CMK (cell line): ENCODE results near the gene HLA-F.

DNA sequence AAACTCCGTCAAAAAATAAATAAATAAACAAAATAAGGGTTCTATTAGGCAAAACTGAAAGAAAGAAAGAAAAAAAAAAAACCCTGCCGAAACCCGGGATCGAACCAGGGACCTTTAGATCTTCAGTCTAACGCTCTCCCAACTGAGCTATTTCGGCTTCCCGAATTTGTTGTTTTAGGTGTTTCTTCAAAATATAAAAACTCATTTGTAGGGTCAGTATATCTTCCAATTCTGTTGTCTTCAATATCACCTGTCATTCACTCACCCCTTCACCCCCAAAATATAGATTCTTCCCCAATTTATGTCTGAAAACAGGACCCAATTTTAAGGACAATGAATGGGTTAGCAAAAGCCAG lies 133.2 kb downstream of the TRIM27 start:
- RRBS: no CpG with 5 or more reads among the region's 7 CpGs

GRCh38 chr6:28823171-28823567 lies 100.6 kb downstream of the TRIM27 start:
- RRBS: no CpG with 5 or more reads among the region's 9 CpGs

DNA sequence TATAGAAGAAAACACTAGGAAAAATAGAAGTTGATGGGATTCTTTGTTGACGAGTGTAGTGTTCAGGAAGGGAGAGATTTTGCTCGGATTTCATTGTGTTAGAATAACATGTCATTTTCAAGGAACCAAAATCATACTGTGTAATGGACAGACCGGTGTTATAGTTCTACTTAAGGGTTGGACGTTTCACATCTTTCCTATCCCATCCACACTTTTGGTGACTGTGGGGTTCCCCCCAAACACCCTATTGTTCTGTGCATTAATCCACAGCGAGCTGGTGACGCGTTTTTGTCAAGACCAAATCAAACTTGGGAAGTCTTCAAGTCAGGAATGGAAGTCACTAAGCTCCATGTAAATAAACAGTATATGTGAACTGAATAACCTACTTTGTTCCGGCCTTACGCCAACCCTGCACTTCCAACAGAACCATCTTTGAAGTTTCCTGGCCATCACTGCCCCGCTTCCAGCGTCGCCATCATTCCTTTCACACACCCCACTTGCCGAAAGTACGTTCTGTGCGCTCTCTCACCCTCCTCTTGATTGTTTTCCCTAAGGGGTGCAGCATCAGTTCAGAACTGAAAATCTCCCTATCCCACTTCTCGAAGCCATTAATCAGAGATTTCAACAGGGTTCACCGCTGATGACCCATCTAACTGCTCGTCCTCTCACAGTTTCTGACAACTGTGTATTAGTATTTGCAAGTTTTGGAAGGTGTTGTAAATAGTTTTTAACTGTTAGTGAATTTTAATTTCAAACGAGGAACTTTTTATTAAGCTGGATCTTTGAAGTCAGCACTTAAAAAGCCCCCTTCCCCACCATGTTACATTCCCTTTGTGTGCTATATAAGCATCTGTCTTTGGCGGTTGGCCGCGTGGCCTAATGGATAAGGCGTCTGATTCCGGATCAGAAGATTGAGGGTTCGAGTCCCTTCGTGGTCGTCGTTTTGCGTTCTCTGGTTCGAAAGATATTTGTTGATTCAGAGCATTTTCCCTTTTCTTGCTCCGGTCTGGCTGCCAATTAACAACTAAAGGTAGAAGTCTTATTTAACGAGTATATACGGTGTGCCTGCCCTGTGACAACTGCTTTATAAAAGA lies 42.9 kb downstream of the TRIM27 start:
- RRBS: 10% methylated on average over 1 of the region's 33 CpGs

DNA sequence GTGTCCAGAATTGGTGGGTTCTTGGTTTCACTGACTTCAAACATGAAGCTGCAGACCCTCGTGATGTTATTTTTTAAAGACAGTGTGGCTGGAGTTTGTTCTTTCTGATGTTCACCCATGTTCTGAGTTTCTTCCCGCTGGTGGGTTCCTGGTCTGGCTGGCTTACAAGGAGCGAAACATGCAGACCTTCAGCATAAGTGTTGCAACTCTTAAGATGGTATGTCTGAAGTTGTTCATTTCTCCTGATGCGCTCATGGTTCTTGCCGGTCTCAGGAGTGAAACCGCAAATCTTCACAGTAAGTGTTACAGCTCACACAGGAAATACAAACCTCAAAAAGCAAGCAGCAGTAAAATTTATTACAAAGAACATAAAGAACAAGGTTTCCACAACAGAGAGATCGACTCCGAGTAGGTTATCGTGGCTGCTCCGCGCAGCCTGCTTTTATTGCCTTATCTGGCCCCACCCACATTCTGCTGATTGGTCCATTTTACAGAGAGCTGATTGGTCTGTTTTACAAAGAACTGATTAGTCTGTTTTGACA lies 39.4 kb downstream of the TRIM27 start:
- RRBS: no CpG with 5 or more reads among the region's 11 CpGs

DNA sequence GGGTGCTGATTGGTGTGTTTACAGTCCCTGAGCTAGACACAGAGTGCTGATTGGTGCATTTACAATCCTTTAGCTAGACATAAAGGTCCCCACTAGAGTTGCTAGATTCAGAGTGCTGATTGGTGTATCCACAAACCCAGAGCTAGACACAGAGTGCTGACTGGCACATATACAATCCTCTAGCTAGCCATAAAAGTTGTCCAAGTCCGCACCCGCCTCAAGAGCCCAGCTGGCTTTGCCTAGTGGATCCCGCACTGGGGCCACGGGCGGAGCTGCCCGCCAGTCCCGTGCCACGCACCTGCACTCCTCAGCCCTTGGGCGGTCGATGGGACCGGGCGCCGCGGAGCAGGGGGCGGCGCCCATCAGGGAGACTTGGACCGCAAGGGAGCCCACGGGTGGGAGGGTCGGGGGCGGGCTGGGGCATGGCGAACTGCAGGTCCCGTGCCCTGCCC lies 38.9 kb downstream of the TRIM27 start:
- RRBS: no CpG with 5 or more reads among the region's 22 CpGs

- RRBS: no CpG with 5 or more reads among the region's 5 CpGs
These were observed 22.6 kb downstream of the TRIM27 start for GRCh38 chr6:28900993-28901727.

- RRBS: no CpG with 5 or more reads among the region's 4 CpGs
These were observed 17.3 kb downstream of the TRIM27 start for GRCh38 chr6:28906175-28907255.

DNA sequence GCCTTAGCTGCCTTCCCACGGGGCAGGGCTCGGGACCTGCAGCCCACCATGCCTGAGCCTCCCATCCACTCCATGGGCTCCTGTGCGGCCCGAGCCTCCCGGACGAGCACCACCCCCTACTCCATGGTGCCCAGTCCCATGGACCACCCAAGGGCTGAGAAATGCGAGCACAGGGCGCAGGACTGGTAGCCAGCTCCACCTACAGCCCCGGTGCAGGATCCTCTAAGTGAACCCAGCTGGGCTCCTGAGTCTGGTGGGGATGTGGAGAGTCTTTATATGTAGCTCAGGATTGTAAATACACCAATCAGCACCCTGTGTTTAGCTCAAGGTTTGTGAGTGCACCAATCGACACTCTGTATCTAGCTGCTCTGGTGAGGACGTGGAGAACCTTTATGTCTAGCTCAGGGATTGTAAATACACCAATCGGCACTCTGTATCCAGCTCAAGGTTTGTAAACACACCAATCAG lies 34.3 kb upstream of the TRIM27 start:
- RRBS: no CpG with 5 or more reads among the region's 12 CpGs

DNA sequence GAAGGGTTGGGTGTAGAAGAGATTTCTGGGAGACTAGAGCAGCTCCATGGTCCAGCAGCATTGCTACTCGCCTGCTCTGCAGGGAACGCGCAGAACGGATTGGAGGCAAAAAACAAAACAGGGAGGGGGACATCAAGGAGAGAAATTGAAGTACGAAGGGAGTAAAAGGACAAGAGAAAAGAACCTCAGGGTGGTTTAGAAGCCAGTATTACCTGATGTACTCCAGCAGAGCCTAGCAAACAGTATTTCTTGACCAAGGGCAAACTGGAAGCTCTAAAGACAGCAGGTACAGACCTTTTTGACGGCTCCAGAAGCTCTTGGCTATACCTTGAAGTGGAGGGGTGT lies 615 bp upstream of the GABBR1 start:
- RRBS: no CpG with 5 or more reads among the region's 6 CpGs

- RRBS: no CpG with 5 or more reads among the region's 6 CpGs
These were observed 4.8 kb downstream of the MOG start for GRCh38 chr6:29661690-29662148.

DNA sequence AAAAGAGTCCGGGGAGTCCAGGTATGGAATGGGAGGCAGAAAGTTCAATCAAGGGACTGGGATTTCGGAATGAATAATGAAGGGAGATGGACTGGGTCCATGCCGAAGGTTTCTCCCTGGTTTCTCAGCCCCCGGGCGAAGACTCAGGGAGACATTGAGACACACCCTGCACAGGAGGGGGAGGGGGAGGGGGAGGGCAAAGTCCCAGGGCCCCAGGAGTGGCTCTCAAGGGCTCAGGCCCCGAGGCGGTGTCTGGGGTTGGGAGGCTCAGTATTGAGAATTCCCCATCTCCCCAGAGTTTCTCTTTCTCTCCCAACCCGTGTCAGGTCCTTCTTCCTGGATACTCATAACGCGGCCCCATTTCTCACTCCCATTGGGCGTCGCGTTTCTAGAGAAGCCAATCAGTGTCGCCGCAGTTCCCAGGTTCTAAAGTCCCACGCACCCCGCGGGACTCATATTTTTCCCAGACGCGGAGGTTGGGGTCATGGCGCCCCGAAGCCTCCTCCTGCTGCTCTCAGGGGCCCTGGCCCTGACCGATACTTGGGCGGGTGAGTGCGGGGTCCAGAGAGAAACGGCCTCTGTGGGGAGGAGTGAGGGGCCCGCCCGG lies at the start of gene HLA-F:
HLA-F (plus strand) TSS at position 455 of the 607 bp plus-strand sequence.
- RRBS: 57% methylated on average over 1 of the region's 28 CpGs

GRCh38 chr6:29748219-29748873 lies 25.1 kb downstream of the HLA-F start:
- RRBS: 11% methylated on average over 4 of the region's 42 CpGs

GRCh38 chr6:29759470-29759860 lies 36.2 kb downstream of the HLA-F start:
- RRBS: no CpG with 5 or more reads among the region's 5 CpGs

GRCh38 chr6:29791553-29792767 lies 35.7 kb upstream of the HLA-G start:
- RRBS: 80% methylated on average over 7 of the region's 68 CpGs

- RRBS: 68% methylated on average over 7 of the region's 50 CpGs
These were observed 53.9 kb upstream of the HLA-A start for GRCh38 chr6:29888303-29888891.

GRCh38 chr6:29948981-29949585 lies 6.8 kb downstream of the HLA-A start:
- RRBS: no CpG with 5 or more reads among the region's 7 CpGs

DNA sequence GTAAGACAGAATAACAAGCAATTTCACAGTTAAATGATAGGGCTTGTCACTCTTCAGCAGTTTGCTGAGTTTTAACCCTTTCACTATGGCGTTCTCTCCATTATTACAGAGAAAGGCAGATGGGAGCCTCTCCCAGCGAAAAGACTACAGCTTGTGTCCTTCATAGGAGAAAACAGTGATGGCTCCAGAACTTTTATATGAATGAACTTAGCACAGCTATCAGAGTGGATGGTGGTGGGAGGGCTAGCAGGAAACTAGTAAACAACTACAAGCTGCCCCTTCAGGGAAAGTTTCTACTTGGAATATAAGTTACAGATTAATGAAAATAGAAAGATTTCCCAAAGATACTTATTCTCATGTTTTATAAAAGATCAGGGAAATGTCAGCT lies 1.0 kb upstream of the POLR1H start:
- RRBS: no CpG with 5 or more reads among the region's 2 CpGs

GRCh38 chr6:30066509-30066823 lies 532 bp upstream of the PPP1R11 start:
- RRBS: no CpG with 5 or more reads among the region's 9 CpGs

- RRBS: no CpG with 5 or more reads among the region's 73 CpGs
These were observed 4.1 kb downstream of the PPP1R11 start for GRCh38 chr6:30070753-30071889.

GRCh38 chr6:30097920-30098294 lies 15.0 kb downstream of the TRIM31 start:
- RRBS: no CpG with 5 or more reads among the region's 1 CpG